Mesothelial cell of epicardium (in vitro differentiated cells): ENCODE data around the genes LEF1, EGF and LARP7.

DNA sequence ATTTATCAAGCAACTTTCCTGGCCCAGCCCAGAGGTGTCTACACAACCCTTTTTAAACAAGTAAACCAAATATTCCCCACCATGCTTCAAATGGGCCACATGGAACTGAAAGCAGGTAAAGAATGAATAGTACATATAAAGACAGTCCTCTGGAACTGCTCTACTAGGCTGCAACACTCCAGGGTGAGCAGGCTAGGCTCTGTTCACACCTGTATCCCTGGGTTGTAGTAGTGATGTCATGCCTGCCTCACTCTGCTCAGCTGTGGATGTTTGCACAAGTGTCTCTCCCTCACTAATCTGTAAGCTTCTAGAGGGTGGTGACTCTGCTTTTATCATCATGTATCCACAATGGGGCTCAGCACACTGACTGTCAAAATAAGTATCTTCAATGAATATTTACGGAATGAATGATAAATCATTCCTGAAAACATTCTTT, 20.4 kb downstream of the LEF1 start:
- PRO-cap, result no peak

- PRO-cap, result no peak
Observed at GRCh38 chr4:108165393-108165995, 3.2 kb downstream of the LEF1 start.

GRCh38 chr4:108165996-108166360, 2.8 kb downstream of the LEF1 start:
- PRO-cap, result no peak

DNA sequence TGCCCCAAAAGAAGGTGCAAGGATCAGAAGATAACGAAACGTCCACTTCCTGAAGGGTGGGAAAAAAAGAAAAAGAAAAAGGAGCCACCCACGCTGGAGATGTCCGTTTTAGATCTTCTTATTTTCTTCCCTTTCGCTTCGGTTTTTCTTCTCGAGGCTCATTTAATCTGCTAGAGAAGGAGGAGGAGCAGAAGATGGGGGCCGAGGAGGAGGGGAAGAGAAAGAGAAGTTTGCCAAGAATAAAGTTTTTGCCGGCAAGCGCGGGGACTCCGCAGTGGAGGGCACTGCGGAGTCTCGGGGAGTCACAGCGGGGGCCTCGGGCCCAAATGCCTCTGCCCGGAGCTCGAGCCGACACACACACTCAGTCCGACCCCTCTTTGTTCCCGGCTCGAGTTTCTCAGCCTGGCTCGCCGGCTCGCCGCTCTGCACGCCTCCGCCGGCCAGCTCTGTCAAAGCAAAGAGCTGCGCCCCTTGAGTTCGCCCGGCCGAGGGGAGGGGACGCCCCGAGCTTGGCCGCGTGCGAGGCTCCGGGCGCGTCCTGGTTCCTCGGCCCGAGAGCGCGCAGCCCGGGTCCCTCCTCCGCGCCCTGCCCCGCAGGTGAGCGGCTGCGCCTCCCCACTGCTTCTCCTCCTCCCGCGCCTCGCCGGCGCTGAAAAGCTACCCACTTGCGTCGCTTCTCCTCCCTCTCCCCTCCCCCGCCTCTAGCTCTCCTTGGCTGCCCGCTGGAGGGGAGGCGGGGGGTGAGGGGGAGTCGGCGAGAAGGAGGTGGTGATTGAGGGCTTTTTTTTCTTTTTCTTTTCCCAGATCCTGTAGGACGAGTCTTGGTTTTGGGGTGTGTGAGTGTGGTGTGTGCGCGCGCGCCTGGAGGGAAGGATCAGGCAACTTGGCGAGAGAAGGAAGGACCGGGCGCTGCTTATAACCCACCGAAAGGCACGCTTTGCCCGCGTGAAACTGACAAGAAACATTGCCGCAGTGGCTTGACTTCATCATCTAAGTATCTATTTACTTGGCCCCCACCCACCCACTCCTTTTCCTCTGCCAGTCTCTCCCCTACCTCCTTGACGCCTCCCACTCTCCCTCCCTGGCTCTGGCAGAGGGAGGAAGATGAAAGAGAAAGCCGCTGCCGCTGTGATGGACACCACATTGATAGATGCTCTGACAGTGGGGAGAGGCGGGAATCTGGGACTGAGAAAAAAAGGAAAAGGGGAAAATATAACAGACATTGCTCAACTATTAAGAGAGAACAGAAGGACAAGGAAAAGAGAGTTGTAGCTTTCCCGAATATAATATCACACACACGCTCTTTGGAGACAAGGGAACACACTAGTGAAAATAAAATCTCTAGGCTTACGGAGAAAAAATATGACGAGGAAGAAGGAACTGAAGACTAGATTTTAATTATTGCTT, at the start of gene LEF1:
TSS of gene LEF1 (minus strand) at position 627 of the 1,407 bp plus-strand sequence.
- PRO-cap, result unidirectional peak, minus-strand start at position 651 of the sequence

DNA sequence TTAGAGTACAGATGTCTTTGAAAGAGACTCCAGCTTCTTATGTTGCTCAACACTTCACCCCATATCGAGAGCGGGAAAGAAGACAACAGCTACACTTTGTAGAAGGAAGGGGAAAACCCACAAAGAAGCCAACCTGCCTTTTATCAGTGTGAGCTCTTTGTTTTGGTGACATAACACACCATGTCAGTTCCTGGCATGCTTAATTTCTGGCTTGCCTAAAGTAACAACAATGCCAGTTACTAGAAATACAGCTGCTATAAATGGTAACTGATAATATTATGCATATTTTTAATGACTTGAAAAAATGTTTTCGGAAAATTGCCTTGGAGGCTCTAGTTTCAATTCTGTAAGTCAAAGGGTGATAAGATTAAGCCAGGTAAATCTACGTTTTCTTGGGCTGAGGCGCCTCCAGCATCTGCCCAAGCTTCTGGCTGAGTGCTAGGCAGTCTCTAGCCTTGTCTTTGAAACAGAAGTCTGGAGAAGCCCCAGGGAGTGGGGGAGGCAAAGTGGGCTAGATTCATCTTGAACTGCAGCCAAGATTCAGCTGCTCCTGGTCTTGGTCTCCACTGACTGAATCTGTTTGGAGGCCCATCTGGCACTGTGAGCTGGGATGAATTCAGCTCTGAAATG, 187.0 kb upstream of the LEF1 start:
- PRO-cap, result no peak

GRCh38 chr4:108916888-108917281, 154.0 kb upstream of the ETNPPL start:
- PRO-cap, result no peak

GRCh38 chr4:109701666-109702036, 1.6 kb downstream of the CASP6 start:
- PRO-cap, result no peak

GRCh38 chr4:109874168-109874789, 26.4 kb downstream of the LRIT3 start:
- PRO-cap, result no peak

- PRO-cap, result no peak
Observed at GRCh38 chr4:109912540-109913606, at the start of gene EGF. Gene EGF (plus strand): TSS chr4:109912883.

GRCh38 chr4:110479879-110480541, 4.1 kb downstream of the ENPEP start:
- PRO-cap, result no peak

DNA sequence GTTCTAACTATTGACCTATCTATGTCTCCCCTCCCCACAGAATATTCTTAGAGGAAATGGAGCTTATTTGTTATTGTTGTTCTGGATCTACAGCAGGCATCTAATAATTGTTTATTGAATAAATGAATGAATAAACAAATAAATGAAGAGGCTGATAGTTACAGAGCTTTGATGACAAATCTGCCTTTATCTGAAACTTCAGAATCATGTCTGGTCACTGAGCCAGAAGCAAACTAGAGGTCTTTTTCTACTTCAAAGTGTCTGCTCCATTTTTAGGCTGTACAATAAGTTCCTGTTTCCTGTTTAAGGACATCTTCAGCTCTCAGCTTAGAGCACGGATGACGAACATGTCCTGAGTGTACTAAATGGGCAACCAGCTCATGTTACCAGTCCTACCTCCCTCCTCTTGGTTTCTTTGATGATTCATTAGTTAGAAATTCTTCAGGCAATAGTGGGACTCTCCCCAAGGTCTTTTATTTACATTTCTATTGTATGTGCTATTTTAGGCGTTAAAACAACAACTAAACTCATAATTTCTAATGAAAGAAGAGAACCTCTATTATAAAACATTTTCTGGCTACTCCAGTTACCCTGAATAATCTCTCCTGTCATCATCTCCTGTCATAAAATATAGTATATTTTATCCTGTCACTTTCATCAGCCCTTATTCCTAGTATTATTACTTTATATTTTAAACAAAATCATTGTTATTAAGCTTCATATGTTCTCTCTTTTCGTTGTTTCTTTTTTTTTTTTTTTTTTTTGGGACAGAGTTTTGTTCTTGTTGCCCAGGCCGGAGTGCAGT, 58.0 kb downstream of the ENPEP start:
- PRO-cap, result no peak

DNA sequence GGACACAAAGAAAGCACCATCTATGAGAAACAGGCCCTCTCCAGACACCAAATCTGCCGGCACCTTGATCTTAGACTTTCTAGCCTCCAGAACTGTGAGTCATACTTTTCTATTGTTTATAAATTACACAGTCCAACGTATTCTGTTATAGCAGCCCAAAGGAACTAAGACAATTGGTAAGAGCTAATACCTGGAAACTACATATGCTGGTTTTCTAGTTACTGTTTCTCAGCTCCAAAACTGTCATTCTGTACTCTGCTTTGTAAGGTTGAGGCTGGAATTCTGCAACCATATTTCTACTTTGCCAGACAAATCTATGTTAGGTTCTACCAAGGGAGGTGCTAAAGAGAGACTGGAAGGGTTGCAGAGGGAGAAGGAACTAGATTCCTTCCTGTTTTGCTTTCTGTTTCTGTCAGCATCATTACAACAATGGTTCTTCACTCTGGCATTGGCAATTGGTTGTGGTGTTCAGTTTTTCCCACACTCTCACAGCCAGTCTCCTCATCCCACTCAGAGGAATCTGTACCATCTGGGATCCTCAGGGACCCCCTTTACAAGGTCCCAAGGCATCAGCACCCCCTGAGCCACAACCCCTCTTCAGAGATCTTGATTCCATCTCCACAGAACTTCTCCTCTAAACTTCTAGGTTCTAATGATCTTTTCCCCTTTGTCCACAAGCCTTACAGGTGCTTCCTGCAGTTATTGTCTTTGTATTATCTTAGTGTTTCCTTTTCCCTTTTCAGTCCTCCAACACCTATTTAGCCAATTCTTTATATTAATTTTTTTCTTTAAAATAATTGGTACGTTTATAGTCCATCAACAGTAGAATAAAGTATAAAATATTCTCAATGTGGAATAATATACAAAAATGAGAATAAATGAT, 35.5 kb upstream of the FAM241A start:
- PRO-cap, result no peak

DNA sequence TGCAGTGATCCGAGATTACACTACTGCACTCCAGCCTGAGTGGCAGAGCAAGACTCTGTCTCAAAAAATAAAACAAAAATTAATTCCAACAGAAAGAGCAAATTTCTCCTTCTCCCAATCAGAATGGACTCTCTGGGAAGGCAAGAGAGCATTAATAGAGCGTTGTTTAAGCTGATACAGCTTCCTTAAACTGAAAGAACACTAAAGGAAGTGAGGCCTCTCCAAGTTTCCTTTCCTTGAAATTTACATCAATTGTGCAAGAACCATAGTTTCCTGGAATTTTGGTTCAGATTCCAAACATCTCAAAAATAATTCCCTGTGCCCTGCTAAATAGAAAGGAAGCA, 4.0 kb upstream of the FAM241A start:
- PRO-cap, result no peak

DNA sequence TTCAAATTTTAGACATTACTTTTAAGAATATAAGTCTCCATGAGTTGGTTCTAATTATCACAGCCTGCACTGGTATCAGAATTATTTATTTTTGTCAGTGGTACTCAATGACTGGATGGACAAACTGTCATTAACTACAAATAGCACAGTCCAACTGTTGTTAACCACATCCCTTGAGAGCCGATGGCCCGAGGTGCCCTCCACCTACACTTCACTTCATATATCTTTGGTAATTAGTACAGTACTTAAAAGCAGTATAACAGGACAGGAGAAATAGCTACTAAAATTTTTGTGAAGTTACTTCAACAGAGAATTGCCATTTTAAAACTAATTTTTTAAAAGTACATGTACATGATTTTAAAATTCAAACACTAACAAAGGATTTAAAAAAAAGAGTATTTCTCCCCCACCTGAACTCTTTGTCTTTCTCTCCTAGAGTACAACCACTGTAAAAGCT, 6.6 kb downstream of the TIFA start:
- PRO-cap, result no peak

- PRO-cap, result no peak
Observed at GRCh38 chr4:112342897-112343296, 45.7 kb downstream of the ALPK1 start.

DNA sequence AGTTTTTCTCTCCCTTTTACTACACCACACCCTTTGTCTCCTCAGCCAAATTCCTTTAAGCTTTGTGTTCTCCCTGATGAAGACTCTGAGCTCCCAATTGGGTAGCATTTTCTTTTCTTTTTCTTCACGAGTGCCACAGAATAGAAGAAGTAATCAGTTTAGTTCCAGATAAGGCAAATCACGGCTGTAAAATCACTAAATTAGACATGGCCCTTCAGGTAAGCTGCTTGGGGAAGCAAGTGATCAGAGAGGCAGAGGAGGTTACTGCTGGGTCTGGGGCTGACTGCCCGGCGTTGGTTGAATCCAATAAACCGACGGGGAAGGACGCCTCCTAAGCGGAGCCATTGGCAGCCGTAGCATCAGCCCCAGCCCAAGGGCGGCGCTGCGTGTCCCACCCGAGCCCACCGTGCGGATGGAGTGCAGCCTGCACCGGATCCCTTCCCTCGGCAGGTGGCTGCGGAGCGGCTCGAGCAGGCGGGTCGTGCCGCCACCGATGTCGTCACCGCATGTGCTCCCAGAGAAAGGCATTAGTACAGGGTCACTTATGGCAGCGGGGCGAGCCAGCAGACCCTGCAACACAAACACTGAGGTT, 82.0 kb downstream of the ALPK1 start:
- PRO-cap, result no peak

DNA sequence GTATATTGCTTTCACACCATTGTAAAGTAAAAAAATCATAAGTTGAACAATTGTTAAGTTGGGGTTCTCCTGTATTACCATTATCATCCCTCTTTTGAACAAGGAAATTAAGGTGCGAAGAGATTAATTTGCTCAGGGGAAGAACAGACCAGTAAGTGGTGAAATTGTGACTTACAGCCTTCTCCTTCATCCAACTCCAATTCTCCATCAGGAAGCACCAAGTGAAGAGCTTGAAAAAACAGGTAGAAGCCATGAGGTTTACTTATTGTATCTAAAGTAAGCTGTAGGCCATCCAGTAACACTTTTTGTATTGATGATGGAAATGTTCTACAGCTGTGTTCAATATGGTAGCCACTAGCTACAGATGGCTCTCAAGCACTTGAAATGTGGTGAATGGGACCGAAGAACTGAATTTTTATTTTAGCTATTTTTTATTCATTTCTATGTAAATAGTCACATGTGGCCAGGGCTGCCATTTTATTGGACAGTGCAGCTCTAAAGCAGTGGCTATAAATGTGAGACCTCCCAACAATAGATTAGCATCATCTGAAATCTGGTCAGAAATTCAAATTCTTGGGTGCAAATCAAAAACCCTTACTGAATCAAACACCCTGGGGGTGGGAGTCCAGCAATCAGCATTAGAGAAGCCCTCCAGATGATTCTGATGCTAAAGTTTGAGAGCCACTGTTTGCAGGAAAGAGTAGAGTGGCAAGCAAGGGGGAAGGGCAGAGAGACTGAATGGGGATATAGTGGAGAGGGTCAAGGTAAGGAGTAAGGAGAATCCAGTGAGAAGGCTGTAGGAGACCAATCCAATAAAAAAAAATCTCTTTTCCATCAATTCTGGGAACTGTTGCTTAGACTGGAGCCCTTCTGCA, 87.1 kb downstream of the ALPK1 start:
- PRO-cap, result no peak

DNA sequence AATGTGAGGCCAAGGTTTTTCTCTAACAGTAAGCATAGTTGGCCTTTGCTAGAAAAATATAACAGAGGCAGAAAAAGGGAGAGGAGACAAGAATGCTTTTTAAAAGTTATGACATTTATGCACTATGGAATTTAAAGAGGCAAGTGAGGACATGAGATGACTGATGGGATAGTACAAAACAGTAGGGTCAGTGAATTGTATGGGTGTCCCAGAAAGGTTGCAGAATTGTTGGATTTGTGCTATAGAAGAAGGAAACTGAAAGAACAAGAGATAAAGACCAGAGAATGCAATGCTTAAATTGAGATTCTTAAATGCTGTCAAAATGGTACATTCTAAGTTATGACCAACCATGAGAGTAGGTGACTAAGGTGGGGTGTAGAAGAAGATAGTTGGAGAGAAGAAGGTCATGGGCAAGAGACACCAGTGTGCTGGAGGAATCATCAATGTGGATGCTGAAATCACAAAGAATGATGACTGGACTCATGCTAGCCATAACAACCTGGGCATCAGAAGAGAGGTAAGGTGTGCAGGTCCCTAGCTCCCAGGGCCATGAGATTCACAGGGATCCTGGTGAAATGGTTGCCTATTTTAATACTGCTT, 104.1 kb downstream of the ALPK1 start:
- PRO-cap, result no peak

GRCh38 chr4:112588837-112589361, 47.8 kb downstream of the ZGRF1 start:
- PRO-cap, result no peak

DNA sequence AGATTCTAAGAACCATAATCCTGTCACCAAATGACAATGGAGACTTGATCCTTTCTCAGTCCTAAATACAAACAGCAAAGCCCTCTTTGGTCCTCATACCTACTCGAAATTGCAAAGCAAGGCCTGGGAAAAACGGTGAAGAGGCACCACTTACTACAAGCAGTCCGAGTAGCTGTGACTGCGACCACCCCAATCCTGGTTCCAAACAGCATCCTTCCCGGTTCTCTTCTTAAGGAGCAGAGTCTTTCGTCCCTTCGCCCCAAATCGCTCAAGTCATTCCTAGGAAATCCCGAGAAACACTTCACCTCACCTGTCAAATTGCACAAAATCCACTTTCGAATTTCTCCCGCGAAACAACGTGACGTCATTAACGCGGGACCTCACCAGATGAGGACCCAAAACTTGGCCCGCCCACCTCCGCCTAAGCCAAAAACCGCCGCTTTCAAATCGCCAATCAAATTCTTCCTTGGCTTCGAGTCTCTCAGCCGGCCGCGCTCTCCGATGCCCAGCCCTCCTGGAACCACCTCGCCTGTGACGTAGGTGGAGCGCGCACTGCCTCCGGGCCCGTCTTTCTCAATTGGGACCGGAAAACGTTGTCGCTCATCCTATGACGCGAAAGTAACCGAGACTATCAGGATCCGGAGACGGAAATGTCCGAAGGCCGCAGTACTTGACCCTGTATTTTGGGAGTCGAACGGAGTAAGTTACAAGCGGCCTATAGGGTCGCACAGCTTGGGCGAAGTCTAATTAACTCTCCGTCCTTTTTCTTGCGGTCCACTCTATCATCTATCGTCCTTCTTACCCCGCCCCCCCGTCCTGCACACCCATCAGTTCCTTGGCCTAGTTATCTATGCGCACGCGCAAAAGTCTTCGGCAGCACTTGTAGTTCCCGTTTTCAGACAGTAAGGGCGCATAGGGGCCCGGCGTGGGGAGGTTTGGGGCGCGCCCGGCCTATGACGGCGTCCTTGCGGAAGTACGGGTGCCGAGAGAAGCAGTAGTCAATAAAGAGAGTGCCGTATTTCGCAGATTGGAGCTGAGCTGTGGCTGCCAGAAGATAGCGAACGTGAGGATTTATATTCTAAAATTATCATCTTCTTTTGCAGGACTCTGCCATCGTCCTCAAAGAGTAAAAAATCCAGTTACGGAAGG, at the start of gene LARP7:
TSS of gene LARP7 (plus strand) at position 603 of the 1,149 bp plus-strand sequence.
- PRO-cap, result bidirectional peak, plus-strand start at position 606 of the sequence, minus-strand start at position 365 of the sequence; bidirectional peak, plus-strand start at position 962 of the sequence, minus-strand start at position 852 of the sequence